LHCN-M2 (cell line): ENCODE measurements around a stretch of chr9.

- RAMPAGE, long total RNA, result no peak
Measured at GRCh38 chr9:36166494-36167047, 2.6 kb upstream of the CCIN start.

- RAMPAGE, long total RNA, result no peak
Measured at GRCh38 chr9:36189735-36190345, 881 bp upstream of the CLTA start.

DNA sequence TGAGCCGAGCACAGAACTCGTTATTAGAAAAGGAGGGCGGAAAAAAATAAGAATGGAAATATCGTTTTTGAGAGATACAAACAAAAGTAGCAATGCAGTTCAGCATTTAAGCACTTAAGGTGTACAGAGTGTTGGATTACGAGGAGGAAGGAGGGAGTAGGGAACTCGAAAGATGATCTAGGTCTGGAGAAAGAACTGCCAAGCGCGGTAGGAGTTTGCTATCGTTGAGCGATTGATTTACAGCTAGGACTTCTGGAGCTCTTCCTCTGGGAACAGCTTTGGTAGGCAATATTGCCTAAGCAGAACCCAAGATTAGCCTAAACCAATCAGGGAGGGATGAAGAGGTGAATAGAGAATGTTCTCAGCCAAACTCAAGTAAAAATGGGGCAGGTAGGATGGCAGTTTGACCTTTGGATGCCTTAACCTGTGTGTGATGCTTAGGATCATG, 945 bp downstream of the CLTA start:
- RAMPAGE, long total RNA, result no peak

- RAMPAGE, long total RNA, result no peak
Measured at GRCh38 chr9:36211573-36212248, 21.0 kb downstream of the CLTA start.

GRCh38 chr9:36252254-36252518, 6.1 kb downstream of the GNE start:
- RAMPAGE, long total RNA, result no peak

DNA sequence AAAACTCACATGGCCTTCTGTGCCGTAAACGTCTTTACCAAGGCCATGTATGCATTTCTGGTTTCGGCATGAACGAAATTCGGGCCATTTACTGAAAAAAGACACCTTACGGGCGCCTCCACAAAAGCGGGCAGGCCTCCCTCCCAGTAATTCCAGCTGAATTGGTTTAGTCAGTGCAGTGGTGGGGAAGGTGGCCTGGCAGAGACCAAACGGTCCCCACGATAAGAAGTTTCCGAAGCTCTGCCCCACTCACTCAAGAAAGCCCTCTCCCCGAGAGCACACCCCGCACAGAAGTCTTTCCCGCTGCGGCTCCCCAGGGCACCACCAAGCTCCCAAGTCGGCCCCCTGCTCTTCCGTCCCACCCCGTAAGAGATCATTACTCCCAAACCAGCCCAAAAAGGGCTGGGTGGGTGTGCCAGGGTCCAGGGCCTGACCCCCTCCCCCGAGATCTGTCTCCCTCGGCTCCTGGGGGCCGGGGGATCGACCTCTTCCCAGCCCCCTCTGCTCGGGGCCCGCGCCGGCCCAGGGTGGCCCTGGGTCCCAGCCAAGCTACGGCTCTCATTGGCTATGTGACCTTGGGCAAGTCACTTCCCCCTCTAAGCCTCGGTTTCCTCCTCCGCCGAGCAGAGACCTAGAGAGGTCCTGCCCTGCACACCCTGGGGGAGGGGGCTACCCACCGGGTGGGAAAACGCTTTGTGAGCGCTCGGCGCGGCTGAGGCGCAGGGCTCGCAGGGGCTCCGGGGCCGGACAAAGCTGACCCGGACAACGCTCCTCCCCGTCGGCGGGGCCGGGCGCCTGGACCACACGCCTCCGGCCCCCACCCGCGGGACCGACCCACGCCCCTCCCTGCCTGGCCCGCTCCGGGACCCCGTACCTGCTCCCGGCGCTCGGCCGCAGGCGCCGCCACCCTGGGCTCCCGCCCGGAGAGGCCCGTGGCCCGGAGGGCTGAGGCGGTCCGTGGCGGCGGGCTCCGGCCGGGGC, 86.0 kb upstream of the MELK start:
- RAMPAGE, long total RNA, result no peak

GRCh38 chr9:36985927-36986568, 48.0 kb downstream of the PAX5 start:
- RAMPAGE, long total RNA, result no peak

DNA sequence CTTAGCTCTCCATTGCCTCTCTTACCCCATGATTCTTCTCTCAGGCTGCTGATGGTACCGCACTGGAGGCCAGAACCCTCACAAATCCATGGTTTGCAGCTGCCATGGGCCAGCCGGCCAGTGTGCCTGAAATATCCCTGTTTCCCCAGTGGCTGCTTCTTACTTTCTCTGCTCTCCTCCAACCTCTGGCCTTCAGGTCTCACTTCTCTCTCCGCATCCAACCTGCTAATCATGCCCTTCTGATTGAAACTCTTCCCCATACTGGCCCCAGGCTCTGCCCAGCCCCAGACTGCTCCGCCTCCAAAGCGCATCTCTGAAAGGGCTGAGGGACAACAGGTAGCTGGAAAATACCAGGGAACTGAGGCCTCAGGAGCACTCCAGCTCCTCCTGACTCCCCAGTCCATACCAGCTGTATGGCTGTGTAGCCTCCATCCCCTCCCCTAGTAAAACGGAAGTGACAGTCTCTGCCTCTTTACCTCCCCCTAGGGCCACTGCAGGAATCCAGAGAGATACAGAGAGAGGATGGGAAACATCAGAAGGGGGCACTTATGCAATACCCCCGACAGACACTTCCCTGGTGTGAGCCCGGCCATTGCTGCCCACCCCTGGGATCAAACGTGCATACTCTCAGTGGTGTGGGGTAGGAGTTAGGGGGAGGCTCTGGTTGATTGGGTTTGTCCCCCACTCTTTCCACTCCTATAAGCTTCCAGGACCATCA, 34.3 kb downstream of the PAX5 start:
- RAMPAGE, long total RNA, result no peak

- RAMPAGE, long total RNA, result no peak
Measured at GRCh38 chr9:37004384-37004885, 29.6 kb downstream of the PAX5 start.

DNA sequence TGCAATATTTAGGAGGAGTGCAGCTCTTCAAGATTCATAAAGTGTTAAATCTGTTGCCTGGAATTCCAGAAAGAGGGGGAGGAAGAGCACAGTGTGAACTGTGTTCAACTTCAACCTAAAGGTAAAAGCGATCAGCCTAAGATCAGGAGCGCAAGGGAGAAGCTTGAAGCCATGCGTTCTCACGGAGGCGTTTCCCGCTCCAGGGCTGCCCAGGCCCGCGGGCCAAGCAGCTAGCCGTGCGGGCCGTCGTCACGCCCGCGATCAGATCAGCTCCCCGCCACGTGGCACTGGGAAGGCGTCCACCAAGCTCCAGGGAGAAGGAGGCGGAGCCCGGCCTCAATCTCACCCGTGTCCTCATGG, 41.1 kb upstream of the ZCCHC7 start:
- RAMPAGE, long total RNA, result no peak

DNA sequence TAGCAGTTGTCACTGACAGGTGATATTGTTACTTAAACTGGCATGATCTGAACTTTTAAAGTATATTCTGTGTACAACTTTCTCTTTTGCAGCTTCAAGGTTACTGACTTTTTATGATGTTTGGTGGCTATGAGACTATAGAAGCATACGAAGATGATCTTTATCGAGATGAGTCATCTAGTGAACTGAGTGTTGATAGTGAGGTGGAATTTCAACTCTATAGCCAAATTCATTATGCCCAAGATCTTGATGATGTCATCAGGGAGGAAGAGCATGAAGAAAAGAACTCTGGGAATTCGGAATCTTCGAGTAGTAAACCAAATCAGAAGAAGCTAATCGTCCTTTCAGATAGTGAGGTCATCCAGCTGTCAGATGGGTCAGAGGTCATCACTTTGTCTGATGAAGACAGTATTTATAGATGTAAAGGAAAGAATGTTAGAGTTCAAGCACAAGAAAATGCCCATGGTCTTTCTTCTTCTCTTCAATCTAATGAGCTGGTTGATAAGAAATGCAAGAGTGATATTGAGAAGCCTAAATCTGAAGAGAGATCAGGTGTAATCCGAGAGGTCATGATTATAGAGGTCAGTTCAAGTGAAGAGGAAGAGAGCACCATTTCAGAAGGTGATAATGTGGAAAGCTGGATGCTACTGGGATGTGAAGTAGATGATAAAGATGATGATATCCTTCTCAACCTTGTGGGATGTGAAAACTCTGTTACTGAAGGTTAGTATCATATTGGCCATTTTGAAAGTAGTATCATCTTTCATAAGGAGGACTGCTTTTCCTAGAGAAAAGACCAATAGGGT, 6.0 kb downstream of the ZCCHC7 start:
- RAMPAGE, long total RNA, result no peak

- RAMPAGE, long total RNA, result no peak
Measured at GRCh38 chr9:37324132-37325213, 98.0 kb upstream of the GRHPR start.

GRCh38 chr9:37424117-37424510, 1.6 kb downstream of the GRHPR start:
- RAMPAGE, long total RNA, result no peak

DNA sequence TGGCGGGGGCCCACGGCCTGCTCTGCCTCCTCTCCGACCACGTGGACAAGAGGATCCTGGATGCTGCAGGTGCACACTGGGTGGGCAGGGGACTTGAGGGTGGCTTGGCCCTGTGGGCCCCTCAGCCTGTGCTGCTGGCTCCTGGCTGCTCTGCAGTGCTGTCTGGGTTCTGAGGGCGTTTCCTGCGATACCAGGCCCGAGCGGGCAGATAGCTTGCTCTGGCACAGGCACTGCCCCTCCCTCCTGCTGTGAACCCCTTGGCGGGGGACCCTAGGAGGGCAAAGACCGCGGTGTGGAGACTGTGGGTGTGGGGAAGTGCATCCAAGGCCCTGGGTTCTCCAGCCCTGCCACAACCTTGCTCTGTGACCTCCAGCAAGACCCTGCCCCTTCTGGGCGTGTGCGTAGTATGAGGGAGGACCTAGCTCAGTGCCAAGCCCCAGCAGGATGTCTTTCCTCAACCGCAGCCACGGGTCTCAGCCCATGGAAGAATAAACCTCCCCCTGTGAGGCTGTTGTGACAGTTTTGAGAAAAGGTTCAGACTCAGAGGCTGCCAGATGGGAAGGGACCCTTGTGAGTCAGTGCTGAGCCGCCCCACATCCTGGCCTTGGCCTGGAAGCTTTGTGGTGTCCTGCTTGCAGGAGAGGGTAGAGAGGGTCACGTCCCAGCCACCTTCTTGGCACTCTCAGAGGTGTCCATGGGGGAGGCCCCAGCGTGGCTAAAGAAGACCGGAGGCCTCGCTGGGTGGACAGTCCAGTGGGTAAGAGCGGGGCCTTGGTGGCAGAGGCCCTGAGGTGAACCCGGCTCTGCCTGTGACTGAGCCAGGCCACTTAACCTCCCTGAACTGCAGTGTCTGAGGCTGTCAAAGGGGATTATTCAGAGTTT, 2.7 kb downstream of the GRHPR start:
- RAMPAGE, long total RNA, result no peak

GRCh38 chr9:37430444-37431253, 8.2 kb downstream of the GRHPR start:
- RAMPAGE, long total RNA, result no peak

GRCh38 chr9:37431254-37431971, 8.9 kb downstream of the GRHPR start:
- RAMPAGE, long total RNA, result no peak

DNA sequence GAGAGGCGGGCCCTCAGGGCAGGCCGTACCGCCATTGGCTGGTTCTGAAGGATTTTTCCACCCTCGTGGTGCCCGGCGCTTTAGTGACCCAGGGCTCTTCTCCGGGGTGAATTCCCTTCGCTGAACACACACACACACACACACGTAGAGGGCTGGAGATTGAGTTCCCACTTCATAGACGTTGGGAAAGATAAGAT, 513 bp upstream of the ZBTB5 start:
- RAMPAGE, long total RNA, result no peak

DNA sequence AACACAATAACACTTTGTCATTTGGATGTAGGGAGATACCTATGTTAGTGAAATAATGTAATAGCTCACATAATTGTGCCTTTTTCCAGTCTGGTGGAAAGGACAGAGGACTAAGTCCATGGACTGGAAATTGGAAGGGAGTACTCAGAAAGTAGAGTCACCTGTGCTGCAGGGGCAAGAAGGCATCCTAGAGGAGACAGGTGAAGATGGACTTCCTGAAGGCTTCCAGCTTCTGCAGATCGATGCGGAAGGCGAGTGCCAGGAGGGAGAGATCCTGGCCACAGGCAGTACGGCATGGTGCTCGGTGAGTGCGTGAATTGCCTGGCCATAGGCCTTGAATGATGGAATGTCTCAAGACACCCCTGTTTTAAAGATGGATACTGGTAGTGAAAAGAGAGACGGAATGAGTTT, 8.2 kb downstream of the TRMT10B start:
- RAMPAGE, long total RNA, result no peak

GRCh38 chr9:37861355-37862094, 42.4 kb downstream of the SLC25A51 start:
- RAMPAGE, long total RNA, result no peak

DNA sequence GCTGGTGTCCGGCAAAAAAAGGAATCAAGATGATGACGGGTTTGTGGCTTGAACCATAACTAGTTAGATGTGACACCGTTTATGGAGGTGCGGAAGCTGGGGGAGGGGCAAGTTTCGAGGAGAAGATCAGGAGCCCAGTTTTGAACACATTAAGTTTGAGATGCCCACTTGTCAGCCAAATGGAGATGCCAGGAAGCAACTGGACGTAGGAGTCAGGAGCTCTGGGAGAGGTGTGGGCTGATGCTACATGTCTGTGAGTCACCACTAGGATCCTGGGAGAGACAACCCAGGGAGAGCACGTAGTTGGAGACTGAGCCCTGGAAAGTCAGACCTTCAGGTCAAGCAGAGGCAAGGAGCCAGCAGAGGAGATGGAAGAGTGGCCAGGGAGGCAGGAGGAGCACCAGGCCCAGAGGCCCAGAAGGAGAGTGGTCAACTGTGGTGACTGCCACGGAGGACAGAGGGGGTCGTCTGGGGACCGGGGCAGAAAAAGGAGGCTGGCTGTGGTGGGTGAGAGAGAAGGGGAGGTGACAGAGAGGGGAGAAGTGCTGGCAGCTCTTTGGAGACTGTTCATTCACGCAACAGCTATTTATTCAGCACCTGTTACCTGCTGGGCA, 48.9 kb upstream of the SLC25A51 start:
- RAMPAGE, long total RNA, result no peak